ENCODE data around the genes VWA5B2, EEF1AKMT4 and C3orf70.

DNA sequence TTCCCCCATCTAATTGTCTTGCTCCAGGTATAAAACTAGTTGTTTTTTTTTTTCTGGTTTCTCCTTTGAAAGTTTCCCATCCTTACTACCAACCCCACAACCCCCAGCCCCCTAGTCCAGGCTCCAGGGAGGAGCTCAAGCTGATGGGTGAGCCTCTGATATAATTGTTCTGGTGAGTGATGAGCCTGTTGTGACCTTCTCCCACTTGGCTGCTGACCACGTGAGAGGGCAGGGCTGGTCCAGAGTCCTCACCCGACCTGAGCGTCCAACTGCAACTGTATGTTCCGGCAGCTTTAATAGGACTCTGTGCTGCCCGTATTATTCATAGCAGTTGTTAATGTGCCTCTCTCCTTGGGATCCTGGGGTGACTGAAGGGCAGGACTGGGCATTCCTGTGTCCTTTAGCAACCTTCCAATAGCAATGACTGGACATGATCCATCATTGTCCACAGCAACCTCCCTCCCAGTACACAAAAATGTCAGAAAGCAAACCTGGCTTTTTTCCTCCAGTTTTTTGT is 56.2 kb downstream of the B3GNT5 start:
- PRO-cap: no peak

- PRO-cap: bidirectional peak, plus-strand start at chr3:183447651, minus-strand start at chr3:183447489
Measured at GRCh38 chr3:183447171-183448118, 19.0 kb upstream of the MCF2L2 start.

DNA sequence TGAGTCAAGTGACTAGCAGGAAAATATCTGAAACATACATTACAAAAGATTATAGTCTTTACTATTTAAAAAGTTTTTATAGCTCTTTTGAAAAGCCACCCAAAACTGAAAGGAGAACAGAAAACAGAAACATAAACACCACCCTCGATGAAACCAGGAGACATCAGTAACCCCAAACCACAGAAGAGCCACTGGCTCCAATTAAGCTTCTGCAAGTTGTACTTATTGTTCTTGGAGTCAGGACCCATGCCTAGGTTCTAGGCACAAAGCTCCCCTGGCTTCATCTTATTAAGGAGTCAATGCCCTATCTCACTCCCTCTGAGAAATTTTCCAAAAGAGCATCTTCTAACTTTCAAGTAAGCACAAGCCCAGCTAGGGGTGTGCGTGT is 28.2 kb downstream of the KLHL6 start:
- PRO-cap: no peak

DNA sequence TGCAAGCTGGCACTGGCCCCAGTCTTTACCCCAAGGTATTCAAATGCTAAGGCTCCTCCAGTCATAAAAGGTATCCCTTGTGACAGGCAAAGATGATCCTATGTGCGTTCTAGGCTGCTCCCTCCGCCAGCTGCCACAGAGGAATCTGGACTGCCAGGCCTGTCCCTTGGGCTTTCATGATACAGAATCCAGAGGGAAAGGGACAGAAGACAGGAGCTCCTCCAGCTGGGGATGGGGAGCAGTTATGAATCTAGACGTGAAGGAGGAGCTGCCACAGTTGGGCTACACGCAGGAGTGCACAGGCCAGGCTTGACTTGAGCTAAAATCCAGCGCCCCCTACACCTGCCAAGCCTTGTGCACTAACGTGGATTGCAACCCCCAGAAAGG is 14.4 kb downstream of the KLHL6 start:
- PRO-cap: no peak

- PRO-cap: no peak
Measured at GRCh38 chr3:183627105-183627582, 8.3 kb upstream of the KLHL24 start.

DNA sequence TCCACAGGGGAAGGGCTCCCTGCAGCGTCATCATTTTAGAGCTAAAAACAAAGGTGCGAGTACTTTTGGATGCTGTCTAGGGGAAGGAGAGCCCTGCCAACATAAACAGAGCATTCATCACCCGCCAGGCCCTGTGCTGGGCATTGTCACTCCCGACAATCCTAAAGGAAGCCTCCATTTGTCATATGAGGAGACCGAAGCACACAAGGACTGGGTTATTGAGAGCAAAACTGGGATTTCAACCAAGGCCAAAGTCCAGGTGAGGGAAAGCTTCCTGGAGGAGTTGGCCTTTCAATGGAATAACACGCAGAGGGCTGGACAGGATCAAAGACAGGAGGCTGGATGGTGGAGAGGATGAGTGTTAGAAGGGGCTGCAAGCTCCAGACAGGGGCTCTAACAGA is 8.1 kb upstream of the PARL start:
- PRO-cap: no peak

GRCh38 chr3:184017104-184017296 is 684 bp downstream of the ABCC5 start:
- PRO-cap: no peak

DNA sequence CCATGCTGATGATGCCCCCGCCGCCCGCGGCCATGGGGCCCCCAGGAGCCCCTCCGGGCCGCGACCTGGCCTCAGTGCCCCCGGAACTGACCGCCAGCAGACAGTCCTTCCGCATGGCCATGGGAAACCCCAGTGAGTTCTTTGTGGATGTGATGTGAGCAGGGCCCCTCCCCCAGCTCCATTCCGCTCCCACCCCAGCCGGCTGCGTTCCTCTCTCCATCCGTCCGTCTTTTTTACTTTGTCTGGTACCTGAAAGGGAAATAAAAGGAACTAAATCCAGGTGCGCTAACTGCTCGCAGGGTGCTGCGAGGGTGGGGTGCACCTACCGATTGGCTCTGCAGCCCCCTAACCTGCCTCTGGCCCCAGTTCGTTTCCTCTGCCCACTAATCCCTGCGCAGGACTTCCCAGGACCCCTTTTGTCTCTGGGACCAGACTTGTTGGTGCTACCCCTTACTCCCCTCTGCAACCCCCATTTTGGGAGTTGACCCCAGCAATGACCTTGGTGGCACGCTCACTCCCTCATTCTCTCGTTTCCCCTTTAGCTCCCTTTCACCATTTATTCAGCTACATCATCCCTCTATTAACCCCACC is 4.0 kb upstream of the AP2M1 start:
- PRO-cap: no peak

DNA sequence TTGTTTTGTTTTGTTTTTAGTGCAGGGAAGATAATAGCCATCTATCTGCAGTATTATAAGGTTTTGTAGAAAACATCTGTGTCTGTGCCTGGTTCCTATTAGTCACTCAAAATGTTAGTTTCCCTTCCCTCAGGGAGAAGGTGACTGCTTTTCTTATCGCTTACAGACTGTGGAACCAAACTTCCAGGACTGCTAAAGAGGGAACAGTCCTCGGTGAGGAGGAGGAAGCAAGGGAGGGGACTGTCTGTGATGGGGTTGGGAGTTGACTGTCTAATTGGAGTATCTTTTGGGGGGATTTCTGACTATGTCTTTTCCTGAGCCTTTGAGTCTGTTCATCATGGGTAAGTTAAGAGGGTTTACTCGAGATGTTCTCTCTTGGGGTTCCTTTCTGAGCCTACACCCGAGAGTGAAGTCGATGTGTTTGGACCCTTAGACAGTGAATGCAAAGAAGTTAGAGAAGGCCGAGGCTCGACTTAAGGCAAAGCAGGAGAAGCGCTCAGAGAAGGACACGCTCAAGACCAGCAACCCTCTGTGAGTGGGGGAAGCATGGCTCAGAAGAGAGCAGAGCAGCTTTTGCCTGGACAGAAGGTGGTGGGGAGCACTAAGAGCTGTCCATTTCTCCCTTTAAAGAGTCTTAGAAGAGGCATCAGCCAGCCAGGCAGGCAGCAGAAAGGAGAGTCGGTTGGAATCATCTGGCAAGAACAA is 1.4 kb downstream of the ABCF3 start:
- PRO-cap: no peak

- PRO-cap: unidirectional peak, plus-strand start at chr3:184229585
Measured at GRCh38 chr3:184229191-184229716, at the start of gene VWA5B2. VWA5B2 (plus strand) TSS chr3:184229585.

DNA sequence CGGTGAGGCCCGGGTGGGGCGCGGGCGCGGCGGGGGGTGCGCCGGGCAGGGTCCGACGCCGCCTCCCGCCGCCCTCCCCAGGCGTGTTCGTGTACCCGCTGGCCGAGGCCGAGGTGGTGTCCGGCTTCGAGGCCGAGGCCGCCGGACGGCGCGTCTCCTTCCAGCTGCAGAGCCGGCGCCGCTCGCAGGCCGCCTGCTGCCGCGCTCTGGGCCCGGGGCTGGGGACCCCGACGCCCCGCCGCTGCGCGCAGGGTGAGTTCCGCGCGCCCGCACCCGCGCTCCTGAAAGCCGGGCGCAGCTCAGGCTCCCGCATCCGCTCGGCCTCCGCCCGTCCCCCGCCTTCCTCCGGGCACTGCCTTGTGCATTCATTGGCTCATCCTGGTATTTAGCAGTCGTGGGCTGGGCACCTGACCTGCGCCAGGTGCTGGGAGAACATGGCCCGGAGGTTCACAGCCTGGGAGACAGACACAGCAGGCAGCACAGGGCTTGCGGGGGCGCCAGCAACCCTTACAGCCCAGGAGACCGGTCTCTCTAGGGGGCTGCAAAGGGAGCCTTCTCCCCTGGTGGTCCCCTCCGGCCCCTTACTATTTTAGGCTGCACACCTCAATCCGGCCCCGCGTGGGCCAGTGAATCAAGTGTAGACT is 1.4 kb downstream of the VWA5B2 start:
- PRO-cap: no peak

DNA sequence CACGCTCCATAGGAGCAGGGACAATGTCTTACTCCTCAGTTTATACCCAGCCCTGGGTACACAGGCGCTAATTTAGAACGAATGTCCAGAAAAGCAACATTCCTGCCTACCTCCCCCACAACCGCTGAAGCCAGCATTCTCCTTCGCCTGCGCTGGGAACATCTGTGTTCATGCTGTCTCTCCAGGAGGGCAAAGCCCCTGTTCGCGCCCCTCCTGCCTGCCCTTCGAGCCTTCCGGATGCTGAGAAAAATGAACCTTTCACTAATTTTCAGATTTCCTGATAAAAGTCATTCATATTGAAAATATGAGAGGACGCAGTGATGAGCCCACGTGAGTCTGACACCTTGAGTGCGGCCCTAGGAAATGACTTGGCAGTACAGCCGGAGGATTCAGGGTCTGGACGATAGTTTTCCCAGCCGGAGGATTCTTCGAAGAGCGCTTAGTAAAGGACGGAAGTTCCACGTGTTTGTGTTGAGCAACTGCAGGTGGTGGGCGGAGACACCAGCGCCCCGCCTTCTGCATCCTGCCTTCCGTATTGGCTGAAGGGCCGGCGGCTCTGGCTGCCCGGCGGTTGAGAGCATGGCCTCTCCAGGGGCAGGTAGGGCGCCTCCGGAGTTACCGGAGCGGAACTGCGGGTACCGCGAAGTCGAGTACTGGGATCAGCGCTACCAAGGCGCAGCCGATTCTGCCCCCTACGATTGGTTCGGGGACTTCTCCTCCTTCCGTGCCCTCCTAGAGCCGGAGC is at the start of gene EEF1AKMT4:
Gene EEF1AKMT4, plus strand, starts transcription at position 557 of the 745 bp plus-strand sequence.
- PRO-cap: bidirectional peak, plus-strand start at position 570 of the sequence, minus-strand start at position 444 of the sequence

GRCh38 chr3:184338196-184339492 is 1.2 kb downstream of the FAM131A start:
- PRO-cap: no peak

- PRO-cap: no peak
Measured at GRCh38 chr3:184382605-184383195, 2.8 kb downstream of the CHRD start.

DNA sequence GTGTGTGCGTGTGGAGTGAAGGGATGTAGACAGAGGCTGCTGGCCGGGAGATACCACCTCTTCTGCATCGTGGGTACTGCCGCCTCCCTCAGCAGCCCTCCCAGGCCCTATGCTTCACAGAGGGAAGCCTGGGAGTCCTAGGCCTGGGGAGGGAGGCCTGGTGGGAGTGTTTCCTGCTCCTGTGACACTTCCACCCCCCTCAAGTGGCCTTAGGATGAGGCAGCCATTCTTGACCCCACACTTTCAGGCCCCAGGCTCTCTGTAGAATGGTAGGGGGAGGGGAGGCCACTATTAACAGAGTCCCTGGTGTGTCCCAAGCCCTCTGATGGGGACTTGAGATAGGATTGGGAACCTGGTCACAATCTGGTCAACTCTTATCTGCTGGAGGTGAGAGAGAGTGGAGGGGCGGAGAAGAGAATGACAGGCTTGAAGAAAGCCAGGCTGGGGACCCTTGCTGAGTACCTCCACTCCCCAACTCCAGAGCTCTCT is 69.0 kb downstream of the MAGEF1 start:
- PRO-cap: no peak

- PRO-cap: no peak
Measured at GRCh38 chr3:184645167-184645716, 66.6 kb downstream of the MAGEF1 start.

- PRO-cap: bidirectional peak, plus-strand start at chr3:184786838, minus-strand start at chr3:184786742
Measured at GRCh38 chr3:184786683-184786970, 25.3 kb upstream of the VPS8 start.

- PRO-cap: no peak
Measured at GRCh38 chr3:185069612-185069861, 83.3 kb downstream of the C3orf70 start.

GRCh38 chr3:185152168-185153307 is at the start of gene C3orf70:
C3orf70 (minus strand) TSS chr3:185153060.
- PRO-cap: no peak

- PRO-cap: no peak
Measured at GRCh38 chr3:185175341-185176073, 22.6 kb upstream of the C3orf70 start.

Measured in SEM (cell line).